A172 (cell line): ENCODE measurements around a stretch of chr10.

DNA sequence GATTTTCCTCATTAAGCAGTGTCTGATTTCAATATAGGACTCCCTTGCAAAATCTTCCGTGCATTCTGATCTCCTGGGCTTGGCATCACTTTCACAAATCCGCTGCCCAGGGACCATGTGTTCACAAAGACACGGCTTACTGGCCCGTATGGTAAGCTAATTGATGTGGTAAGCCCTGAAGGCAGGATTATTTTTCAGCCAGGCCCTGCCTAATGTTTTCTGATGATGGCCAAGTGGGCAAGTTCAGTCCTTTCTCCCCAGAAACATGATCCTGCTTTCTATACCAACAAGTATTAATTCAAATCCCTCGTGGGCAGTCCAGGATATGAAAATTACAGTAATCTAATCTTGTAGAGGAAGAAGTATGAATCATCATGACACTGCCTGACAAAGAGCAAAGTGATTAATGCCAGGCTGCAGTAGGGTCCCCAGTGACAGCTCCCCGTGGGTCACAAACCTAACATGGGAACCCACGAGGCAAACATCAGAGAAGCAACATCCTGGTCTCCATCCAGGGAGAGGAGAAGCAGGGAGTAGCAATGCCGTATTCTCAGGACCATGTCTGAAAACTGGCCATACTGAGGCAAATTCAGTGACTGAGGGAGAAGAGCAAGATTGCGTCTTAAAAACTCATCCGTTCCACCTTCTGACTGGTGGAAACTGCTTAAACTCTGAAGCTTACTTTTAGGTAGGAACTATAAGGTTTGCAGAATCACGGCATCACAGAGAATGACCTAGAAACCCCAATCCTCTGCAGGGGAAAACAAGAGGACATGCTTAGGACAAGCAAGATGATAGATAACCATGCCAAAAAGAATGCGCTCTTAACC is 11.8 kb upstream of the SVIL start:
- RAMPAGE, long total RNA, result no peak

GRCh38 chr10:29691691-29692146 is 56.9 kb upstream of the SVIL start:
- RAMPAGE, long total RNA, result no peak

GRCh38 chr10:29725061-29725892 is 90.5 kb upstream of the SVIL start:
- RAMPAGE, long total RNA, result no peak

DNA sequence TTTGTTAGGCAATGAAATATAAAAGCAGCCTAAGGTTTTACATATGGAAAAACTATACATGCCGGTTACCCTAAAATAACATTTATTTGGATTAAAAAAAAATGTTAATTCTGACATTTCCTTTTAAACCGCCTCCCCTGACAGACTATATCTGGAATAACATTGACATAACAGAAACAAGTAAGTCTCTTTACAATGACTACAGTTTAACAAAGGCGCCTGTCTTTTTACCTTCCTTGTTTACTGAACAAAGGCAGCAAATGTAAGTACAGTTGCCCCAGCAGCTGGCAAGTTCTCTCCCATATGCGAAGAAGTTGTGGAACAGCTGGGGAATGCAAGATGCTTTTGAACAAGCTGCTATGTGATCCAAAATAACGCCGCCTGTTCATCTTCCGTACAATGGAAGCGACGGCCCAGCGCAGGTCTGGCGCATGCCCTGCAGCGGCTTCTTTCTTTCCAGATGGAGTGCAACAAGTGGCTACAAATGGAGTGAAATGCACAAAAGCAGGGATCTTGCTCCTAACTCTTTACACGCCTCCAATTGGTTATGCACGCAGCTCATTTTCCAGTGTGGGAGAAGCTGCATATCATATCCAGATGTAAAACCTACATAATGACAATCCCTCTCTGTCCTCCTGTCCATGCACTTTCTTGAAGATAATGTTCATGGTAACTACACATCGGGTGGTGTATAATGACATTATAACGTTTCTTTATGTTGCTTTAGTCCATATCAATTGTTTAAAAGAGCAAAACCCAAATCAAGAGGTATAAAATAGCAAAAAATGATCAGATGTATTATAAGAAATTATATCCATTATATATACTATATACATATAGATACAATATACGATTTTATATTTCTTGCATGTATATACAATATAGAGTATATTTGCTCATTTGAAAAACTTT is 97.1 kb upstream of the SVIL start:
- RAMPAGE, long total RNA, result no peak

- RAMPAGE, long total RNA, result no peak
Measured at GRCh38 chr10:29735574-29736146, 100.9 kb upstream of the SVIL start.

DNA sequence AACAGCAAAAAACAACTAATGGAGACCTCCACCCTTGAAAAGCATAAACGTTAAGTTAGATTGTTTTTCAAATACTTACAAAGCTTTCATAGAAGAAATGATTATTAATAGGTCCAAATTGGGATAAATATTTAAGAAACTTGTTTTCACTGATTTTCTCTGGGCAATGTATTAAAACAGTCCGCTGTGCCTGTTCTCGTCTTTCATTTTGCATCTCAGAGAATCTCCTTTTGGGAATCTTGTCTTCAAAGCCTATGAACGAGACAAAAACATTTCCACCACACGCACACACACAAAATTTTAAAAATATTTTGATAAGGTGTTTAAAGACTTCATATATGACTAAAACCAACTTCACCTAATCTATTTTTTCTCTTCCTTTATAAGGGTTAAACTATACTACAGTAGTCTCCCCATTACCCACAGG is 7.7 kb downstream of the MTPAP start:
- RAMPAGE, long total RNA, result no peak

- RAMPAGE, long total RNA, result no peak
Measured at GRCh38 chr10:30432638-30433739, 995 bp upstream of the MAP3K8 start.

DNA sequence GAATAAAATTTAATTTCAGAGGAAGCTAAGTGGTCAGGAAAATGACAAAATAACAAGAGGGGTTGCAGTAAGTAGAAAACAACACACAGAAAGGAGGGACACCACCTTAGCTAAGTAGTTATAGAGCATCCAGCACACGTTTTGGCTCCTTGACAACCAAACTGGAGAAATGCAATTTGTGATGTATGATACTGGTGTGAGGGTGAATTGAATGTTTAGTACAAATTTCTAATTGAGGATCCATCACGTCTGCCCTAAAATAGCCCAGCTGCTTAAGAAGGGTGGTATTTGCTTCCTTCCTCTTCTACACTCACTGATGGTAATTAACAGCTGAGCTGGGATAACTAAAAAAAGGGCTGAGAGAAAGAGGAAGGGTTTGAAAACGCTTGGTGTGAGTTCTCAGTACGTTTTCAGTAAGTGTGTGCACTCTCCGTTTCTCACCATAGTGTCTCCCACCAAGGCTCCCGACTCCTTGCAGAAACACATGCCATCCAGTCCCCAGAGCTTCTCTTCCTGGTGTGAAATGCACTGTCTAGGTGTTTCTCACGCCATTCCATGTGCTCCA is 54.3 kb downstream of the MAP3K8 start:
- RAMPAGE, long total RNA, result no peak

GRCh38 chr10:30552947-30553574 is 76.5 kb downstream of the LYZL2 start:
- RAMPAGE, long total RNA, result no peak

- RAMPAGE, long total RNA, result no peak
Measured at GRCh38 chr10:30587360-30587932, 42.1 kb downstream of the LYZL2 start.

DNA sequence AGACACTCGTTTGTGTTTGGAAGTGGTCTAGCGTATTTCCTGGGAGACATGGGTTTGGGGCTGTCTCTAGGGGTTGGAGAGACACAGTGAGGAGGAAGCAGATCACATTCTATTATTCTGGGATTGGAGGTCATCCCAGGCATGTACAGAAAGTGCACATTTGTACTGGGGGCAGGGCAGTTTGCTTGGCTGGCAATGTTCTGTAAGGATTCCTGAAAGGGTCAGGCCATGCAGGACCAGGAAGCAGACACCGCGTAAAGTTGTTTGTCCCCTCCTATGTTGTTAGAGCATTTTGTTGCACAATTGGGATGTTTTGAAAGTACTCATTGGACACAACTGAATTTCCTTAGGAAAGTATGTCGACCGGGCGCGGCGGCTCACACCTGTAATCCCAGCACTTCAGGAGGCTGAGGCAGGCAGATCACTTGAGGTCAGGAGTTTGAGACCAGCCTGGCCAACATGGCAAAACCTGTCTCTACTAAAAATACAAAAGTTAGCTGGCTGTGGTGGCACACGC is 12.5 kb downstream of the LYZL2 start:
- RAMPAGE, long total RNA, result no peak

DNA sequence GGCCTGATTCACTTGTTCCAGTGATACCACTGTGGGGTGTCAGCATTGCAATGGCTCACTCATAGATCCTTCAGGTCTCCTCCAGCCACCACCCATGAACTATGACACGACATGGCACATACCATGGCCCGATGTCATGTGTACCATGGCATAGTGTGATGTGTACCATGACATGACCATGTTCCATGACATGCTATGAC is 22.5 kb upstream of the LYZL2 start:
- RAMPAGE, long total RNA, result no peak

GRCh38 chr10:30818669-30819392 is 189.3 kb upstream of the LYZL2 start:
- RAMPAGE, long total RNA, result no peak

DNA sequence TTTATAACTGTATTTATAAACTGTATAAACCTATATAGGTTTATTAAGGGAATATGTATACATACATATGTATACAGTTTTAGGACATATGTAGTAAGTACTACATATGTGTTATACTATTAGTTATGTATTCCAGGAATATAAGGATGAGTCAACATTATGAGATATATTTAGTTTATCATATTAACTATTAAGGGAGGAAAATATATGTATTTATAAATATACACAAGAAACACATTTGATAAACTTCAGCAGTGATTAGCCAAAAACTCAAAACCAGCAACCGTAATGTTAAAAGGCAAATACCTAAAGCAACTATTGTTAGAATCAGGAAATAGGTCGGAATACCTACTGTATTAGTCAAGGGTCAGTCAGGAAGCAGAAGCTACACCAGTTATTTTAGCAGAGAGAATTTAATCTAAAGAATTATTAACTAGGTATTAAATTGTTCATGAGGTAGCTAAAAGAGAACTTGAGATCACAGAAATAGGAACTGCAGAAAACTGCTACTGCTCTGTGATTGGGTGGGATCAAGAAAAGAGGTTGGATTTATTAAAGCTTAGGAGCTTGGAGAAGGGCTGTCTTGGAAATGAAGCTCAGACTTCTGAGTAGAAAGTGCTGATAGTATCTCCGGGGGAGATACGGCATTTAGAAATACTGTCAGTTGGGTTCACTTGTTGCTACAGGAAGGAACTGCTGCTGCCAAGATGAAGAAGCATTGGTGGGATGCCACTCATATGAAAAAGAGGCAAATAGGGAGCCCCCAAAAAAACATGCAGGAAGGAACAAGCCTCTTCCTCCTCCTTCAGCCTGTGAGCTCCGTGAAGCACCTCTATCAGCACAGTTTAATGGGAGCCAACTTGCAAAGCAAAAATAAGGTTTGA is 20.0 kb upstream of the ZNF438 start:
- RAMPAGE, long total RNA, result no peak

- RAMPAGE, long total RNA, result start-site peak on the minus strand at chr10:31319008-31319071, 7 and 18 reads in 2 replicates
Measured at GRCh38 chr10:31317898-31319153, 690 bp upstream of the ZEB1 start.

DNA sequence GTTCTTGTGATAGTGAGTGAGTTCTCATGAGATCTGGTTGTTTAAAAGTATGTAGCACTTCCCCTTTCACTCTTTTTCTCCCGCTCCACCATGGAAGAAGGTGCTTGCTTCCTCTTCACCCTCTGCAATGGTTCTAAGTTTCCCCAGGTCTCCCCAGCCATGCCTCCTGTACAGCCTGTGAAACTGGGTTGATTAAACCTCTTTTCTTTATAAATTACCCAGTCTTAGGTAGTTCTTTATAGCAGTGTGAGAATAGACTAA is 226.5 kb downstream of the ARHGAP12 start:
- RAMPAGE, long total RNA, result no peak

- RAMPAGE, long total RNA, result no peak
Measured at GRCh38 chr10:31758506-31759022, 170.1 kb downstream of the ARHGAP12 start.

DNA sequence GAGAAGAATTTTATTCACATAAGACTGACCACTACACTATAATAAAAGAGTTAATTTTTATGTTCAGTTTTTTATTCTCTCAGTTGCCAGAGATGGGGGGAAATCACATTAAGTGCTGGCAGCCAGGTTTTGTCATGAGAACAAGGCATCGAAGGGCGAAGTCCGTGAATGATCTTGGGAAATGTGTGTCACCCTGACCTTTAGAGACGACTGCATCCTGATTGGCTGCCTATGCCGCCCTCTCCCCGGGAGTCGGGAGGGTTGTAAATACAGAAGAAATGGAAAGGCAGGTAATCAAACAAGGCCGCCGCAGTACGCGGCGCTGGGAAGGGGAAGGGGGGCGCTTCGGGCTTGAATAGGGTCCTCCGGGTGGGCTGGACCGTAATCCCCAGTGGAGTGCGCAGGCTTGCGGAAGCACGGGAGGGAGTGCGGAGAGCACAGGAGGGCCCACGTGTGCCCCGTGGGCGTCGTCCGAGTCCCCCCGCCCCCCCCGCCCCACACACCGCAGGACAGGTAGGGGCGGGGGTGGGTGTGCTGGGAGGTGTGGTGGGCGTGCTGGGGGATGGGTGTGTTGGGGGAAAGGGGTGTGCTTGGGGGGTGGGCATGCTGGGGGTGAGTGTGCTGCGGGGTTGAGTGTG is 169.5 kb downstream of the ARHGAP12 start:
- RAMPAGE, long total RNA, result no peak

DNA sequence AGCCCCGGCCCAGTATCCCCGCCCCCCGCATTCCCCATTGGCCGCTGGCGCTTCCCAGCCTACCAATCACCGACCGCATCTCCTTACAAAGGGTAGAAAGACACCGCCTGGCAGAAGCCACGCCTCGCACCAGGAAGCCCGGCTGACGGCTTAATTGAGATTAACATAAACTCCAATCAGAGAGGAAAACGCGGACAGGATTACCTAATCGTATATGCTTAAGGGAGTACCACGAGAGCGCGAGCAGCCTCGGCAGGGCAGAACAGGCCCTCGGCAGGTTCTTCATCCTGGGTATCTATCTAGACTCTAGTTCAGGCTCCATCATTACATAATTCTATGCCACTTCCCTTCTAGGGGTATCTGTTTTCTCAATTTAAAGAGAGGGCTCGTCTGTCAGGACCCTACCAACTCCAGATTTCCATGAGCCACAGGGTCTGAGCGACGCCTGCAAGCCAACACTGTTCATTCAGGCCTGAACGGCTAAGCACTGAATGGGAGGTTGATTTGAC is 168.3 kb downstream of the ARHGAP12 start:
- RAMPAGE, long total RNA, result no peak

DNA sequence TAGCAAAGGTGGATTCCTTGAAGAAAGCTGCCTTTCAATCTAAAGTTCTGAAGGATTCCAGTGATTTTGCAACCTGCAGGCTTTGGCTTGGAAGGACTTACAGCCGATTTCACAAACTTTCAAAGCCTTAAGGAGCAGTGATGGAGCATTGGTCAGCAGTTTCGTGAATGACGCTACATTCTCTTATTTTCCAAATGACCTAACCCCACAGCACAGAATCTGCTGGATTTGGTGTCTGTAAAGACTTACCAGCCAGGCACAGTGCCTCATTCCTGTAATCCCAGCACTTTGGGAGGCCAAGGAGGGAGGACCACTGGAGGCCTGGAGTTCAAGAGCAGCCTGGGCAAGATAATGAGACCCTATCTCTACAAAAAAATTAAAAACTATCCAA is 167.4 kb downstream of the ARHGAP12 start:
- RAMPAGE, long total RNA, result no peak